Umbilical cord (tissue), 2 donors: ENCODE data around the gene SETD6.

DNA sequence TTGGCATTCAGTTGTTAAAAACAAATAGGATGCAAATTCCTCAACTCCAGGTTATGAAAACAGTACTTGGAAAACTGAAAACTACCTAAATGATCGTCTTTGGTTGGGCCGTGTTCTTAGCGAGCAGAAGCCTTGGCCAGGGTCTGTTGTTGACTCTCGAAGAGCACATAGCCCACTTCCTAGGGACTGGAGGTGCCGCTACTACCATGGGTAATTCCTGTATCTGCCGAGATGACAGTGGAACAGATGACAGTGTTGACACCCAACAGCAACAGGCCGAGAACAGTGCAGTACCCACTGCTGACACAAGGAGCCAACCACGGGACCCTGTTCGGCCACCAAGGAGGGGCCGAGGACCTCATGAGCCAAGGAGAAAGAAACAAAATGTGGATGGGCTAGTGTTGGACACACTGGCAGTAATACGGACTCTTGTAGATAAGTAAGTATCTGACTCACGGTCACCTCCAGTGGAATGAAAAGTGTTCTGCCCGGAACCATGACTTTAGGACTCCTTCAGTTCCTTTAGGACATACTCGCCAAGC is 18.5 kb downstream of the RSPRY1 start:
- RAMPAGE, long total RNA: no peak

GRCh38 chr16:57300370-57300913 is 16.0 kb upstream of the PLLP start:
- RAMPAGE, long total RNA: no peak

DNA sequence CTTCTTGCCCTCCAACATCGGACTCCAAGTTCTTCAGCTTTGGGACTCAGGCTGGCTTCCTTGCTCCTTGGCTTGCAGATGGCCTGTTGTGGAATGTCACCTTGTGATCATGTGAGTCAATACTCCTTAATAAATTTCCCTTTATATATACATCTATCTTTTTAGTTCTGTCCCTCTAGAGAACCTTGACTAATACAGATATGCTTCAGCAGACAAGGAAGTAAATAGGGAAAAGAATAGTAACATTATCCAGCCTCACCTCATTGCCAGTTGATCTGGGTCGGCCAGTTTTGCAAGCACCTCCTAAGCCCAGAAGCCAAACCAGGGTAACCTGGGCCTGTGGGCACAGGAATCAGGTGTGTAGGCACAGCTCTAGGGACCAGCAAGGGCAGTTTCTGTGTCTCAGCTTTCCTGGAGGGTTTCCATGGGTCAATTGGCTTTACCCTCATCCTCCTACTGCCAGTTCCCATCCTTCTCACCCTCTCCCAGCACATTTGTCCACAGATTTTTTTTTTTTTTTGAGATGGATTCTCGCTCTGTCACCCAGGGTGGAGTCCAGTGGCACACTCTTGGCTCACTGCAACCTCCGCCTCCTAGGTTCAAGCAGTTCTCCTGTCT is 11.8 kb upstream of the CCL17 start:
- RAMPAGE, long total RNA: no peak

GRCh38 chr16:57471680-57472702 is 9.5 kb downstream of the POLR2C start:
- RAMPAGE, long total RNA: no peak

DNA sequence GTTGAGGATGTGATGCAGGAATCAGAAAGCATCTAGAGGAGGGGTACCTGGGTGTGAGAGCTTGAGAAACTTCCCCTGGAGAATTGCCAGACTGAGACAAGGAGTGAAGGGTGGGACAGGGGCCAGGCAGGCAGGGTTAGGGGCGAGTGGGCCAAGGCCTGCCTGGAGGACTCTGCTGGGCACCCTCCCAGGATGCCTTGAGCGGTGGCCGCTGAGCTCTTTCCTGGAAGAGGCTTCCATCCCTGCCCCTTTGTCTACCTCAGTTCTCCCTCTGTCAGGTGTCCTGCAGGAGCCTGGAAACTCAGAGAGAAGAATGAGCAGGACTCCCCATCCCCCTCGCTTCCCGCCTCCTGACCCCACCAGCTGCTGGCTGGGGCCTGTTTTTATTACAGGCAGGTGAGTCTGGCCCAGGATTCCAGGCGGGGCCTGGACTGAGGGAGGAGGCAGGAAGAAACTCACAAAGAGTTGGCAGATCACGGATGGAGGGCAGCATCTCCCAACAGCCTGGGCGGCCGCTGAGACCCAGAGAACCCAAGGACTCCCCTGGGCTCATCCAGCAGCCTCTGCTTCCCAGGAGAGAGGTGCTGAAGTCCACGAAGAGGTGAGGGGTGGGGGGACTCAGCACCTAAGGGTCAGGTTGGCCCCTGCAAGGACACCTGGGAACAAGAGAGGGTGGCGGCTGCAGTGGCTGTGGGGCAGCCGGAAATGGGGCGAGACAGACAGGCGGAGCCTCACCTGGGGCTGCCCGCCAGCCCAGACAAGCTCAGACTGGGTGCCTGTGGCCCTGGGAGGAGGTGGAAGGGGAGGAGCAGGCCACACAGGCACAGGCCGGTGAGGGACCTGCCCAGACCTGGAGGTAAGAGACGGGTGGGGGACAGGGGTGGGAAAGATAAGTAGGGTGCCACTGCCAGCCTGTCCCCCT is 8.9 kb upstream of the ADGRG1 start:
- RAMPAGE, long total RNA: start-site peak on the plus strand centred at position 799 of the sequence, 66 bp wide, 24 and 8 reads in 2 replicates

GRCh38 chr16:57634955-57635923 is 6.8 kb downstream of the ADGRG1 start:
- RAMPAGE, long total RNA: no peak

GRCh38 chr16:57769609-57769993 is 32.7 kb downstream of the KIFC3 start:
- RAMPAGE, long total RNA: no peak

- RAMPAGE, long total RNA: no peak
These were observed 13.9 kb upstream of the KIFC3 start for GRCh38 chr16:57816022-57816819.

DNA sequence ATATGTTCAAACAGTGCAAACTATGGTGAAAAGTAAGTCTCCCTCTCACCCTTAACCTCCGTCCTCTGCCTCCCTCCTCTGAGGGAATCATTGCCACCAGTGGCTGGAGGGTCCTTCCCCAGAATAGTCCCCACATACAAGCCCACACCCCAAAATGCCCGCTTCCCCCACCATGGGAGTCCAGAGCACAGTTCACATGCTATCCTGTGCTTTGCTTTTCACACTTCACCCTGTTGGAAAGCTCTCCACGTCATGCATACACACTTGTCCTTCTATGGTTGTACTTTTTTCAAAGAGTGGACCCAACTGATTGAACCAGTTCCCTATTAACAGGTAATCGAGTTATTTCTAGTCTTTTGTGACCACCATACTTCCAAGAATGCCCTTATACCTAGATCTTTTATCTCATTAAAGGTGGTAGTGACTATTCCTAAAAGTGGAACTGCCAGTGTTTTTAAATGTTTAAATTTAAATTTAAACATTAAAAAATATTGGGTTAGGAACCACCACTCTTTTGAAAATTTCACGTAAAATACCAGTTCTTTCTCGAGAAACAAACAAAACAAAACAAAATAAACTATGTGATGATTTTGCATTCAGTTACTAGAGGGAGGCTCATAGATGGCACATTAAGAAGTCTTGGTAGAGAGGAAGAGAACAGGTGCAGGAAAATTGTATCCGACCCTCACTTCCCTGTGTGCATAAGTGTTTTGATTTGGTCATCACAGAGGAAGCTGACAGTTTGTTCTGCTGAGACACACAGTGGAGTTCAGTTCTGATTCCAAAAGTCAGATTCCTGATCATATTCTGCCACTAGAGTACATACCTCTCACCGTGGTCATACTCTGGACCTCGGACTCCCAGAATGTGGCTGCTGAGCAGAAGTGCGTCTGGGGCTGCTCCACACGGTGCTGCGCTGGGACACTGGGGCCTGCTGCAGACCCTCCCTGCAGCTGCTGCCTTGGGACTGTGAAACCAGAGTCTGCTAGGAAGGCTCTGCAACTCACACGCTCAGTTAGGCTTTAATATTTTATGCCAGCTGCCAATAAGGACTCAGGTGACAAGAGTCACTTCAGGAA is 24.1 kb upstream of the KIFC3 start:
- RAMPAGE, long total RNA: no peak

DNA sequence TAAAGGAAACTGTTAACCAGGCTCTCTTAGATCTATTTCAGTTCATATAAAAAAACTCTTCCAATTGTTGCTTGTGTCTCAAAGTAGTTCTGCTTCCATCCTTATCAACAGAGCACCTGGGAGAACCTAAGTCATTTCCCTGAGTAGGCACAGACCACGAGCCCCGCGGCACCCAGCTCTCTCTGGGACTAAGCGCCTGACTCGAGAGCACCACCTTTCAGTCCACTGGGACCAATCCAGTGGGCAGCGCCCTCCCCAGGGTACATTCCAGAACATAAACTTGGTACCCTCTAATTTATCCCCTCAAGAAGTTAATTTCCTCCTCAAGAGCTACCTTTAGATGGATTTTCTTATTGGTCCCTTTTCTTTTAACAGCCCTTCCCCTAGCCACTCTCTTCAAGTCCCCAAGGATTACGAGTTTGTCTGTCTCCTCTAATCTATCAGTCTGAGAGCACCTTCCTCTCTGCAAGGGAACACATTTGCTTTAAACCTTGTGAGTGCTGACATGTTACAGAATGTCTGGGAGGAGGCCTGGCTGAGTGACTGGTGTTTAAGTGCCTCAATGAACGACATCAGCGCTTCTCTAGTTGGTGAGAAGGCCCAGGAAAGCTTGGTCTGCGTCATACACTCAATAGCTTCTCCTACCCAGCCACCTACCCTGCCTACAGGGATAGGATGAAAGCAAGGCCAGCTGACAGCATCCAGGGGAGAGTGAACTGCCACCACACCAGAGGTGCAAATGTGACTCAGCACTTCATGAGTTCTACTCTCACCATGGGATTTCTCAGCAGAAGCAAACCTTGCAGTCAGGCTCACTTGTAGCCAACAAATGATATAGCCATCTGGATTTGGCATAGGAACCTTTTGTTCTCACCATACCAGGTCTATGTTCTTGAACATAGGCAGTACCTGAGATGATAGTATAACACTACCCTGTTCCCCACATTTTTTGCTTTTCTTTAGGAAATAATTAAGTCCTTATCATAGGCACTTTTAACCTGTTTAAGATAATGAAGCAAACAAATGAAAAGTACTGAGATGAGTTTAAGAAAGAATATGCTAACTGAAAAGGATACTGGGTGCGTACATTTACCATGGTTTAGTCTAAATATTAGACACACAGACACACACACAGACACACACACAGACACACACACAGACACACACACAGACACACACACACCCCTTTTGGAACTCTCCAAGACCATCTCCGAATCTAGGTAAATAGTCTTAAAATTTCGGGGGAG is 31.6 kb upstream of the CFAP20 start:
- RAMPAGE, long total RNA: no peak

DNA sequence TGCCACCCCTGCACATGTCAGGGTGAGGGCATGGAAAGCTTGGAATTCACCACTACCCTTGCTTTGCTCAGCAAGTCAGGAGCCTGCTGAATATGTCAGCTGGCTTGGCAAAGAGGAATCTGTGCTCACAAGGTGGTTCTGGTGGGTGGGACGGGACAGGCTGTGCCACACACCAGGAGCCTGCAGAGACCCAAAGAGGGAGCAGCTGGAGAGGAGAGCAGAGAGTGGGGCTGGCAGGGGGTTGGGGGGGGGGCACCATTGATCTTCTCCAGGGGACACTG is 48.7 kb upstream of the NDRG4 start:
- RAMPAGE, long total RNA: no peak

DNA sequence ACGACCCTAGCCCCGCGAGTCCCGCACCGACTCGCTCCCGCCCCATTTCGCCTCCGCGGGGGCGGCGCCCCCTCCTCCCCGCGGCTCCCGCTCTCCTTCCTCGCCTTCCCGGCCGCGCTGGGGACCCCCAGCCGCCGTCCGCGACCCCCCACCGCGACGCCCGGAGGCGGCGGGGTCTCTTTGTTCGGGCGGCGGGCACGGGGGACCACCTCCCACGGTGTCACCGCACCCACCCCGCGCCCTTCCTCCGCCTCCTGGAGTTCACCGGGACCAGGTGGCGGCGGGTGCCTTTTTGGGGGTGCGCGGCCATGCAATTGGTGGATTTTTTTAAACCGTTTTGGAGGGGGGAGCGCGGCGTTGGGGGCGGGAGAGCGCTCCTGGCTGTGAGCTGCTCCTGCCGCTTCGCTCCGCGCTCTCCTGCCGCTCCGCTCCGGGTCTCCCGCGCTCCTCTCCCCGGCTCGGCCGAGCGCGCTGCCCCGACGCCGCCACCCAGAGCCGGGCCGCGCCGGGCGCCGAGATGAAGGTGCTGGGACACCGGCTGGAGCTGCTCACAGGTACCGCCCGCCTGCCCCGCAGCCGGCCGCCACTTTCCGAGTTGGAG is 35.9 kb upstream of the NDRG4 start:
- RAMPAGE, long total RNA: no peak

GRCh38 chr16:58514918-58515657 is at the start of gene SETD6:
TSS of gene SETD6 (plus strand) at chr16:58515517.
- RAMPAGE, long total RNA: no peak

GRCh38 chr16:58515658-58516405 is 515 bp downstream of the SETD6 start:
- RAMPAGE, long total RNA: no peak

GRCh38 chr16:58530666-58531445 is 15.5 kb downstream of the SETD6 start:
- RAMPAGE, long total RNA: no peak

- RAMPAGE, long total RNA: no peak
These were observed 36.2 kb downstream of the SETD6 start for GRCh38 chr16:58551511-58551900.

DNA sequence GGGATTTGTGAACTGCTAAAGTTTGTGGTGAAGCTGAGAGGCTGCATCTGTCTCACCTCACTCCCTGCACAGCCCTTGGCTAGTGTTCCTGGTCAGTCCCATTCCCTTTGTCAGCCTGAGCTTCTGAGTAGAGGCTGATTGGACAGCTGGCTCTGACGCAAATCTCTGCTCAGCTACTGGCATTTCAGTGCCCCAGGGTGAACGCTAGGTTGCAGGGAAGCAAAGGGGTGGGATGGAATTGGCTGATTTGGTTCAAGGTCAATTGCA is 23.1 kb upstream of the CNOT1 start:
- RAMPAGE, long total RNA: no peak

- RAMPAGE, long total RNA: no peak
These were observed 1.4 kb downstream of the GOT2 start for GRCh38 chr16:58732701-58733215.

DNA sequence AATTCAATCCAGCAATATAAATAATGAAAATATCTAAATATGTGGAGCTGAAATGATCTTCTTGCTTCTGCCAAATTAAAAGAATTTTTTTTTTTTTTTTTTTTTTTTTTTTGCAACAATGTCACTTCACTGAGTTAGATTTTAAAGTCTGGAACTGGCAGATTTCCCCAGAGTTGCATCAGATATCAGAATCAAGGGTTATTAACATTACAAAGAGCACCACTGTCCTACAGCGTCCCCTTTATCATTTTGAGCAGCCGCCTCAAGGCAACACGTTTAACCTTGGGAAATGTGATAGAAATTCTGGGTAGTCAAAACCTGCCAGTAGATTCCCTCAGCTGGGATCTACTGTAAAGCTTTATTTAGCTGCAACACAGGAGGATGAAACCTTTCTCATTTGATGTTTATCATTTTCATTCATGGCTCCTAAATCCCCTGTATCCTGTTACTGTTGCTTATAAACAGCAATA is 435.9 kb upstream of the GOT2 start:
- RAMPAGE, long total RNA: no peak

DNA sequence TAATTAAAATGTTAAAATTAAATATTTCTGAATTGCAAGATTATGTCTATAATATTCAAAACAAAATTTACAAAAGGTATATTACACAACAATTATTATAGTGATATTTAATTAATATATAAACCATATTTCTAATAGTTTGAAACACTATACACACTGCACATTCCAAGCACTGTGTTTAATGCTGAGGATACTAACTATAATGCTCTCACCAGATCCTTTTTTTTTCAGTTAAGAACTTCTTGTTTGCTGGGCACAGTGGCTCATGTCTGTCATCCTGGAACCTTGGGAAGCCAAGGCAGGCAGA is 544.5 kb downstream of the CDH8 start:
- RAMPAGE, long total RNA: no peak